Thyroid gland (tissue), 7 donors: ENCODE measurements around a stretch of chr4.

DNA sequence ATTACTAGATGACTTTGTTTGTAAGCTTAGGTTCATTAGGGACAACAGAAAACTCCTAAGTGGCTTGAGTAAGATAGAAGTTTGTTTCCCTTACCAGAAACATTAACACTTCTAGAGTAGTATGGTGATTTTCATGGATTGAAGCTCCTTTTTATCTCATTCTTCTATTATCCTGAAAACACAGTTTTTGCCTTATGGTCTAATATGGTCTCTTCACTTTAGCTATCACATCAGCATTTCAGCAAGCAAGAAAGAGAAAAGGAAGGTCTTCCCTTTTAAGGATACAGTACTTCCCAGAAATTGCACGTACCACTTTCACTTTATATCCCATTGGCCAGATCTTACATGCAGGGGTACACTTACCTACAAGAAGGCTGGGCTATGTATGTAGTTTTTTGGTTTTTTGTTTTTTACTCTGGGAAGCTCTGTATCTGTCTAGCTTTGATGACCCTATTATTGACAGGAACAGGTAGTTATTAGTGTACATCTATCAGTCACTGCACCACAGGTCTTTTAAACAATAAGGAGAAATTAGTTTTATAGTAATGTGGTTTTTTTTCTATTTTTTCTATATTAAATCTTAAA is 27.4 kb downstream of the CPEB2 start:
- PRO-cap, 2 experiments = no peak in any of the 2 experiments
- RAMPAGE, long total RNA, 5 experiments = no peak in any of the 5 experiments

DNA sequence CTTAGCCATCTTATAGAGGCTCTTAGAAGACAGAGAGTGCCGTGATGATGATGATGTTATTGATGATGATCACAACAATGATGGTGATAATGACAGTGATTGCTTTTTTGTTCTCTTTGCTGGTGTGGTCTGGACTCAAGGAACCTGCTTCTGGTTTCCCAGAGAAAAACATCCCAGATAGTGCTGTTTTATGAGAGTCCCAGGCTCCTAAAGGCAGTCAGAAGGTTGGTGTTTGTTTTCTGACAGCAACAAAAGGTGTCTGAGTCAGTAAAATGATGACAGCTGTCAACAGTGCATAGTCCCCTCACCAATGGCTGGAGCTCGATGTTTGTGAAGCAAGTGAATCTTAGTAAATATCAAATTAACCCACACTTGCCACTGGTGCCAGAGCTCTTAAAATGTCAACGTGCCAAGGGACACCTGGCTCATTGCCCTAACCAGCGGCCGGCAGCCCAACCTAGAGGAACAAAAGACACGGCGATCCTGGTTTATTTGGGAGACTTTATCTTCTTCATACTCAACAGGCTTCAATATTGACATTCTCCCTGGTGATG is 143.3 kb downstream of the CPEB2 start:
- PRO-cap, 2 experiments = no peak in any of the 2 experiments
- RAMPAGE, long total RNA, 5 experiments = no peak in any of the 5 experiments

- PRO-cap, 2 experiments = no peak in any of the 2 experiments
- RAMPAGE, long total RNA, 5 experiments = no peak in any of the 5 experiments
Measured at GRCh38 chr4:15205495-15205905, 203.2 kb downstream of the CPEB2 start.

- PRO-cap, 2 experiments = peak in 1 of 2 experiments; most common plus-strand start chr4:15369196 (in 1); most common minus-strand start chr4:15369117 (in 1)
- RAMPAGE, long total RNA, 5 experiments = no peak in any of the 5 experiments
Measured at GRCh38 chr4:15369059-15369497, 58.8 kb upstream of the C1QTNF7 start.

DNA sequence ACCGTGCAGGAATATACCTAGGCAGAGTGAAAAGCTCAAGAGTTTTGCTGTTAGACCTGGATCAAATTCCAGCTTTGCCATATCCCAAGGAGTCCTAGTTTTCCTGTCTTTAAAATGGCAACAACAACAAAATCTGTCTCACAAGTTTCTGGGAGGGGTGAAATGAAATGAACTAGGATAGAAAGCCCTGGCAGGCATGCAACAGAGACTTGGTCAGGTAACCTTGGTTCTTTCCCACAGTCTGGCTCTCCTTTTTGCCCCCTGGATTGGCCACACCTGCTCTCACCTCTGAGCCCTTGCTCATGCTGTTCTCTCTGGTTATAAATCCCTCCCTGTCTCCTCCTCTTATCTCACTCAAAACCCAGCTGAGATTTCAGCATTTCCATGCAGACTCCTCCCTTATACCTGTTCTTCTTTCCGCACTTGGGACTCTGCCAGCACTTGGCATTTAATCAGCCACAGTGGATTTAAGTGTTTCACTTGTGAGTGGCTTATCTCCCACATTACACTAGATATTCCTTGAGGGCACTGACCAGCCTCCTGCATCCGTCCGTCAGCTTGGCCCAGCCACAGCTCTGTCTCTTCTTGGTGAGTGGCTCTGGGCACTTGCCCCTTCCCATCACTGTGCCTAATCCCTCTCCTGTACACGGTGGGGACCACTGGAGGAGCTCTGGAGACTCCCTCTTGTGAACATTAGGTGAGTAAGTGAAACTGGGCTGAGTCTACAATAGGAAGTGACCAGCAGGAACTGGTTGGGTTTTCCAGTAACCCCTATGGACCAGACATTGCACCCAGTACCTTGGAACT is 20.1 kb downstream of the FGFBP1 start:
- PRO-cap, 2 experiments = no peak in any of the 2 experiments
- RAMPAGE, long total RNA, 5 experiments = no peak in any of the 5 experiments

DNA sequence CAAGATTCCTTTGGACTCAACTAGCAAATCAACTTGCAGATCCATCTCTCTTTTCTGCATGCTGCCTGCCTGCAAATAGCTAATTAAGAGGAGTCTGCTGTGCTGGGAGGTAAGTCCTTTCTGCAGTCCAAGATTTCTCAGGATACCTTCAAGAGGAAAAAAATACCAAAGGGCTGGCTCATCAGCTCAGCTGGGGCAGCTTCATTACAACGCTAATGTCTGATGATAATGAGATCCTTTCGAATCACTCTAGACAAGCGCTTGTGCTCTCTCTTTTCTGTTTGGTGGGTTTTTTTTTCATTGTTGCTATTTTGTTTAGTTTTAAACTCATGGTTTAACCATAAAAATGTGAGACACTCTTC is 50.9 kb downstream of the PROM1 start:
- PRO-cap, 2 experiments = no peak in any of the 2 experiments
- RAMPAGE, long total RNA, 5 experiments = no peak in any of the 5 experiments

- PRO-cap, 2 experiments = peak in 1 of 2 experiments; most common plus-strand start chr4:16034280 (in 1); most common minus-strand start chr4:16034151 (in 1)
- RAMPAGE, long total RNA, 5 experiments = no peak in any of the 5 experiments
Measured at GRCh38 chr4:16033903-16034979, 49.6 kb downstream of the PROM1 start.

GRCh38 chr4:16067426-16067954 is 16.3 kb downstream of the PROM1 start:
- PRO-cap, 2 experiments = no peak in any of the 2 experiments
- RAMPAGE, long total RNA, 5 experiments = no peak in any of the 5 experiments

DNA sequence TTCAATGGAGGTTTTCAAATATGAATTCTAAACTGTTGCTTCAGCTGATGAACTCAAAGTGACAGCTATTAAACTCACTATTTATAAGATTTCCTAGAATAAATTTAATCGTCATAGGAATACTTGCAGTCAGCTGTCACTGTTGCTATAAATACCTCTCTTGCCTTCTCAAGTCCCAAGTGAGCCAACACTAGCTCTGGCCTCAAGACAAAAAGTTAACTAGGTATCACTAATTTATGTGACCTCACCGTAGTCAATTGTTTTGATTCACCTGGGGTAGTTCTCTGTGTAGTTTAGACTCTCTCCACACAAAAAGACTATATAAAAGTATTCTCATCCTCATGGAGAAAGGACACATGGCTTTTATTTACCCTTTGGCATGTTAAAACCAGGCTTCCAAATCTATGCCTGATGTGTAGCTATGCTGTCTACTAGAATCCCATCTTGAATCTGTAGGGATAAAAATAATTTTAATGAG is 34.4 kb upstream of the PROM1 start:
- PRO-cap, 2 experiments = peak in 1 of 2 experiments; most common plus-strand start position 279 of the sequence (in 1); most common minus-strand start position 55 of the sequence (in 1)
- RAMPAGE, long total RNA, 5 experiments = no peak in any of the 5 experiments

- PRO-cap, 2 experiments = no peak in any of the 2 experiments
- RAMPAGE, long total RNA, 5 experiments = no peak in any of the 5 experiments
Measured at GRCh38 chr4:16196414-16196980, 29.8 kb downstream of the TAPT1 start.

- PRO-cap, 2 experiments = no peak in any of the 2 experiments
- RAMPAGE, long total RNA, 5 experiments = no peak in any of the 5 experiments
Measured at GRCh38 chr4:16233575-16233929, 7.3 kb upstream of the TAPT1 start.

- PRO-cap, 2 experiments = no peak in any of the 2 experiments
- RAMPAGE, long total RNA, 5 experiments = no peak in any of the 5 experiments
Measured at GRCh38 chr4:16360686-16361291, 134.5 kb upstream of the TAPT1 start.

DNA sequence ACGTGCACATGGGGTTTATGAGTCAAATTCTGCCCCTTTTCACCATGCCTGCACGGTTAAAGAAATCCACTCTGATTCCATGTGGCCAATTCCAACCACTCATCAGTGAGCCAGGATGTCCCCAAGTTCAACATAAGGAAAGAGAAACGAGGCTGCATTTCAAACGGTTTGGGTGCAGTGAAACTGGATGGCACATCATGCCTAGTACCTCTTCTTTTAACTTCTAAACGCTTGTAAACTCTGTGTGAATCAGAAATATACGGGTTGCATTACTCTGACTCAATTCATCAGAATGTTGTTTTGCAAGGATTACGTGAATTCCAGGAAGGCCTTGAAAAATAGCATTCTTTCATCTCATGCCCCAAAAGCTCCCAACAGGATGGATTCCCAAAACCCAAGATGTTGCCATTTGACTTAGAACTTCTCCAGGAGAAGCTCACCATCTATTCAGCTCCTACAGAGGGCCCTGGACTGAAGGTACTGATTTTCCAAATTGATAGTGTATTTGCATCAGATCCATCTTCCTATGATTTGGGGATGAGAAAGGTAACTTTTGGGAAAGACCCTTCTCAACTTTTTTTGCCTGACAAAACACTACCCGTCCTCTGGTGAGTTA is 270.4 kb downstream of the LDB2 start:
- PRO-cap, 2 experiments = no peak in any of the 2 experiments
- RAMPAGE, long total RNA, 5 experiments = no peak in any of the 5 experiments

GRCh38 chr4:16969511-16969653 is 70.9 kb upstream of the LDB2 start:
- PRO-cap, 2 experiments = peak in 1 of 2 experiments; most common minus-strand start chr4:16969586 (in 1)
- RAMPAGE, long total RNA, 5 experiments = no peak in any of the 5 experiments

DNA sequence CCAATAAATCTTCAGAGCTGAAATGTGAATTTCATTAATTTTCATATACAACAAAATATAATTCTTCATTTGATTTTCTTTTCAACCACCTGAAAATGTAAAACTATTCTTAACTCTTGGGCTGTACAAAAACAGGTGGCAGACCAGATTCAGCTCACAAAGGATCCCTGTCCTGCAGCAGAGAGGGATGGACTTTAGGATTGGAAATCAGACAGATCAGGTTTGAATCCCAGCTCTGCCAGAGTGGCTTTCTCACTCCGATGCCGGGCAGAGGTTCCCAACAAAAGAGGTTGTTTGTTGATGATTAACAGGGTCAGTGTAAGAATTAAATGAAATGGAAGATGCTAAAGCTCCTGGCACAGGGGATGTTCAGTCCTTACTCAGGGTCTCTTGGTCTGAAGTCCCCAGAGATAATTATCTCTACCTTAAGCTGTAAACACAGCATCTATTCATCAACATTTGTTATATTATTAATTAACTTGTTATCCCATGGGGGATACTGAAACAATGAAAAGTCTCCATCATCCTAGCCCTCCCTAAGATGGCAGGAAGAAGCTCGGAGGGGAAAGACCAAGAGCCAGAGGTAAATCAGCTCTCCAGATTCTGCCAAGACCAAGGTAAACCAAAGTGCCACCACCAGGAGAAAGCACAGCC is 1.7 kb downstream of the QDPR start:
- PRO-cap, 2 experiments = no peak in any of the 2 experiments
- RAMPAGE, long total RNA, 5 experiments = no peak in any of the 5 experiments

DNA sequence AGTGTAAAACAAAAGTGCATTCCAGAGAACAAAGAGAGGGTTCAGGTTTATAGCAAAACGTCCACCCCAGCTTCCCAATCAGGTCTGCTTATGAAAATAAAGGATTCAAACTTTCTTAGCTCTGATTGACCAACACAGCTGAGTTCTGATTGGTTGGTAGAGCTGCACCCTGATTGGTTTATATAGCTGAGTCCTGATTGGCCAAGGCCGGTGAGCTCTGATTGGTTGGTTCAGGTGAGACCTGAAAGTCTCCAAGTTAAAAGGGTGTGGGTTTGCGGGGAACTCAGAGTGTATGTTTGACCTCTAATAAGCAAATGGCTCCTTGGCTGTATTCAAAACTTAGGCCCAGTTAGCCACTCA is 20.9 kb downstream of the CLRN2 start:
- PRO-cap, 2 experiments = no peak in any of the 2 experiments
- RAMPAGE, long total RNA, 5 experiments = no peak in any of the 5 experiments

- PRO-cap, 2 experiments = peak in 2 of 2 experiments; most common plus-strand start chr4:17578136 (in 2); most common minus-strand start chr4:17577856 (in 2)
- RAMPAGE, long total RNA, 5 experiments = no peak in any of the 5 experiments
Measured at GRCh38 chr4:17577618-17578663, 943 bp downstream of the LAP3 start.

DNA sequence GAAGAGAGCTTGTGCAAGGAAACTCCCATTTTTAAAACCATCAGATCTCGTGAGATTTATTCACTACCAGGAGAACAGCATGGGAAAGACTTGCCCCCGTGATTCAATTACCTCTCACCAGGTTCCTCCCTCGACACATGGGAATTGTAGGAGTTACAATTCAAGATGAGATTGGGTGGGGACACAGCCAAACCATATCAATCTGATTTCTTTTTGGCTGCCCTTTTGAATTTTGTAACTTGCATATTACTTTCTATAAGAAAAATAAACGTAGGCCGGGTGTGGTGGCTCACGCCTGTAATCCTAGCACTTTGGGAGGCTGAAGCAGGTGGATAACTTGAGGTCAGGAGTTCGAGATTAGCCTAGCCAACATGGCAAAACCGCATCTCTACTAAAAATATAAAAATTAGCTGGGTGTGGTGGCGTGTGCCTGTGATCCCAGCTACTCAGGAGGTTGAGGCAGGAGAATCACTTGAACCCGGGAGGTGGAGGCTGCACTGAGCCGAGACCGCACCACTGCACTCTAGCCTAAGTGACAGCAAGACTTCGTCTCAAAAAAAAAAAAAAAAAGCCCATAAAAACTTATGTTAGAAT is 8.5 kb downstream of the MED28 start:
- PRO-cap, 2 experiments = no peak in any of the 2 experiments
- RAMPAGE, long total RNA, 5 experiments = no peak in any of the 5 experiments

DNA sequence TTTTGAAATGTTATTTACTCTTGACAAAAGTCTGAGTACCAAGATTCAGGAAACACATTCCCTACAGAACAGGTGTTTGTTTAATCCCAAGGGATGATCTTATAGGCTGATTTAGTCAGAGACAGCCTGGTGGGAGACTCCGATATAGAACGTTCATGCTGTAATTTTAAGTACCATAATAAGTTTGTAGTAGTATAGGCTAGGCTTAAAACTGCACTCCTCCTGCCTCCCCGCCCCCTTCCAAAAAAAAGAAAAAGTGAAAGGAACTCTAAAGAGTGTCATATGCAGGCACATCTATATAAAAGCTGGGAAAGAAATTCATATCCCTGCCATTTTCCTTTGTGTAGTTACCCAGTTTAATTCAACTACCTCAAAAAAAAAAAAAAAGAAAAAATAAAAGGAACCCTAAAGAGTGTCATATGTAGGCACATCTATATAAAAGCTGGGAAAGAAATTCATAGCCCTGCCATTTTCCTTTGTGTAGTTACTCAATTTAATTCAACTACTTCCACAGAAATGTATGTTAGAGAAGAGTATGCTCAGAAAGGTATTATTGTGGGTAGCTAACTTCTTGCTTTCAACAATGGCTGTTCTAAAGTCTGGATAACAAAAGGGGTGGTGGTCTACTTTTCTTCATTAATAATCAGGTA is 8.2 kb downstream of the DCAF16 start:
- PRO-cap, 2 experiments = no peak in any of the 2 experiments
- RAMPAGE, long total RNA, 5 experiments = no peak in any of the 5 experiments

GRCh38 chr4:17803847-17804244 is 6.7 kb downstream of the DCAF16 start:
- PRO-cap, 2 experiments = no peak in any of the 2 experiments
- RAMPAGE, long total RNA, 5 experiments = no peak in any of the 5 experiments